Metastatic Liver Carcinoma in the Lung (tissue), 2 donors: ENCODE data around the genes HTR1D, TCEA3 and ID3.

- PRO-cap, 2 experiments = no peak in any of the 2 experiments
Observed at GRCh38 chr1:22159737-22160262, 16.9 kb upstream of the WNT4 start.

DNA sequence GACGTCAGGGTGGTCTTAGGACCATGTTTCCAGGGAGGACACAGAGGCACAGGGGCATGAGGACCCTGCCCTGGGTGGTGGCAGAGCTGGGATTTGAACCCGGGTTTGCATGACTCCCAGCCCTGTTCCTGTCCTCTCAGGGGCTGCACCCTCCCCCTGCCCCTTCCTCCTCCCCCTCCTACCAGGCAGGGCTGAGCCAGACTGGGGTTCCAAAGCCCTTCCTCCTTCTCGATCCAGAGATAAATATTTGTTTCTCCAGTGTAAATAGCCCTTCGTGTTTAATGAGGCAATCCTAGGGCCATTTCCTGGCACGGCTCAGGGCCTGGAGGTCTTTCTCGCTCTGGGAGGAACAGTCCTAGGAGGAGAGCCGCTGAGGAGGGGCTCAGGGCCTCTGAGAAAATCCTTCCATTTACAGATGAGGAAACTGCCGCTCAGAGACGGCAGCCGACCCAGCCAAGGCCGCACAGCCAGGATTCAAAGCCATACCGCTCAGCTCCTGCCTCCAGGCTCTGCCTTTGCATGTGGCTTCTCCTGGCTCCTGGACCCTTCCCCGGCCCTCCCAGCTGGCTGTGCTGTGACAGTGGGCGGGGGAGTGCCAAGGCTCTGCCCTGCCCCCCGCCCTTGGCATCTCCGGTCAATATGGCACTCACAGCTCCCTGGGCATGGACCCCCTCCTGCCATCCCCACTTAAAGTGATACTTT lies 114.5 kb upstream of the WNT4 start:
- PRO-cap, 2 experiments = no peak in any of the 2 experiments

DNA sequence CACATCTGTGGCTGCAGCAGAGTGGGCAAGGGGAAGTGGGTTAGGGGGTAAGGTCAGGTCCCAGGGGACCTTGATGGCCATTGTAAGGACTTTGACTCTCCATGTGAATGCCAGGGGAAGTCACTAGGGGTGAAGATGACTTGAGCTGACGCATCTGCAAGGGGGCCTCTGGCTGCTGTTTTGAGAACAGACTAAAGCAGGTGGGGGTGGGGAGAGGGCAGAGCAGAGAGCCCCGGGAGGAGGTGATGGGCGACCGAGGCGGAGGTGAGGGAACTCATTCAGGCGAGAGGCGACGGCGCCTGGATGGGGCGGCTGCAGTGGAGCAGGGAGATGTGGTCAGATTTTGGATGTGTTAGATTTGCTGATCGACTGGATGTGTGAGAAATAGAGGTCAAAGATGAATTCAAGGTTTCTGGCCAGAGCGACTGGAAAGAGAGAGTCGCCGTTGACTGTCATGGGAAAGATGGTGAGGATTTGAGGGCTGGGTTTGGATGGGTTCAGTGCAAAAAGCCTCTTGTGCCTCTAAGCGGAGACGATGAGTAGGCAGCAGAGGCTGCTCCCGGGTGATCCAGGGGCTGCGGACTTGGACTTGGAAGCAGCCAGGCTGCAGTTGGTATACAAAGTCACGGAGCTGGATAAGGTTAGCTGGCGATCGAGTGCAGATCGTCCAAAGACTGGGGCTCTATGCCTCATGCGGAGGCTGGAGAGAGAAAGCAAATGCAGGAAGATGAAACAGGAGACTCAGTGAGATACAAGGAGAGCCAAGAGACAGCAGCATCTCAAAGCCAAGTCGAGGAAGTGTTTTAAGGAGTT lies 107.8 kb upstream of the ZBTB40 start:
- PRO-cap, 2 experiments = no peak in any of the 2 experiments

DNA sequence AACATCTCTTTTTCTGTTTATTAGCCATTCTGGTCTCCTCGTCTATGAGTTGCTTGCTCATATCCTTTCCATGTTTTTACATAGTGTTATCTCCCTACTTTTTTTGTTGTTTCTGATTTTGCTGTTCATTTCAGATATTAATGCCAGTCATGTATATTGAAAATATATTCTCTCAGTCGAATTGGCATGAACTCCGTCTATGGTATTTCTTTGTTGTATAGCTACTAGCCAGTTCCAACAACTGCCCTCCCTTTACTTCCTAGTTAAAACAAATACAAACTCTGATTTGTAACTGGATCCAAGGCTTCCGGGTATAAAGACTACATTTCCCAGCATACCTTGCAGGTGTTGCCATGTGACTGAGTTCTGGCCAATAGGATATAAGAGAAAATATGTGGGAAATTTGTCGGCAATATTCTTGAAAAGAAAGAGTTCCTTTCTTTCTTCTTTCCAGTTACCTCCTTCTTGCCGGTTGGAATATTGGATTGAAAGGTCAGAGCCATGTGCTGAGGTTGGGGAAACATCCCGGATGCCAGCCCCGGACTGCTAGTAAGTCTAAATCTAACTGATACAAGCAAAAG lies 23.1 kb upstream of the ZBTB40 start:
- PRO-cap, 2 experiments = no peak in any of the 2 experiments

GRCh38 chr1:22654226-22654544 lies 1.1 kb downstream of the C1QB start:
- PRO-cap, 2 experiments = peak in 2 of 2 experiments; most common minus-strand start chr1:22654379 (in 1)

DNA sequence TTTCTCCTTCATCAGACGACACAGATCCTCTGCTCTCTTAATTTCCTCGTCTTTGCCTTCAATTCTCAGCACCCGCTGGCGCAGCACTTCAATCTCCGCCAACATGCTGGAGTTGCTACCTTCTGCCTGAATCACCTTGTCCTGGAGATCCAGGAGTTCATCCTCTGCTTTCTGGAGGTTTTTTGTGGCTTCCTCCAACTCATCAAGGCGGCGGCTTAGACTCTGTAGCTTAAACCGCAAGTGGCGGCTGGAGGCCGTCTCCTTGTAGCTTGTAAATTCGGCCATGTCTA lies 74.7 kb downstream of the KDM1A start:
- PRO-cap, 2 experiments = no peak in any of the 2 experiments

- PRO-cap, 2 experiments = no peak in any of the 2 experiments
Observed at GRCh38 chr1:23099640-23100657, 80.7 kb downstream of the KDM1A start.

DNA sequence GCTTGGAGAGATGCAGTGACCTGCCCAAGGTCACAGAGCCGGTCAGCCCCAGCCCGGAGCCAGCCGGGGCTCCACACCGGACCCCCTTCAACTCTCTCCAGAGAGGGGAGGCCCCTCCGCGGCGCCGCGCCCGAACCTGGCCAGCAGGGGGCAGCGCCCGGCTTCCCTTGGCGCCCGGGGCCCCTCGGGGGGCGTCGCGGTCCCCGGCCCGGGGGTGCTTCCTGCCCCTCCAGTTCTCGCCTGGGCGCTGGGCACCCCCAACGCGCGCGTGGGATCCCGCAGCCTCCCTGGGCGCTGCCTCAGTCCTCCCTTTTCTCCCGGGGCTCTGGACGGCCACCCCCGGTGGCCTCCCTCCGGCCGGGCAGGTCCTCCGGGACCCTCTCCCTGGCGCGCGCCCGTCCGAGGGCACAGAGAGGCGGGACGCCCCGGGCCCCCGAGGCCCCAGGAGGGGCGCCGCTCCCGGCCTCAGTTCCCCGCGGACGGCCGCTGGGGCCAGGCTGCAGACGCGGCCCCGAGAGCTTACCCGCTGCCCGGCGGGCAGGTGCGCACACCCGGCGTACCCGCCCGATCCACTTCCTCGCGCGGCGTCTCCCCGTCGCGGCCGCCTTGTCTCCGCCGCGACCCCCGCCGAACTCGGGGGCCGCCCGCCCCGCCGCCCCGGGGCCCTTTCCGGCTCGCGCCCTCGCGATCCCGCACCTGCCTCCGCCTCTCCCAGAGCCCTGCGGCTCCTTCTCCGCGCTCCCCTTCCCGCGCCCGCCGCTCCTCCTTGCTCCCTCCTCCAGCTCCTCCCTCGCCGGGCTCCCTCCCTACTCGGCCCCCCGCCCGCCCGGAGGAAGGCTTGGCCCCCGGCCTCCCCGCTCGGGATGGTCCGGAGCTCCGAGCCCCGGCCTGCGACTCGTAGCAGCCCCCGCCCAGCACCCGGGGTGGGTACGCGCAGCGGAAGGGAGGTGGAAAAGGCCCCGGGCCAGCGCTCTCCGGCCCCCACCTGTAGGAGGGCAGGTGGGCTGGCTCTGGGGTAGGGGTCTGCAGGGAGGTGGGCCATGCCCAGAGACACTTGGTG lies at the start of gene HTR1D:
HTR1D (minus strand) TSS at position 735 of the 1,060 bp plus-strand sequence.
- PRO-cap, 2 experiments = peak in 1 of 2 experiments; most common plus-strand start position 864 of the sequence (in 1); most common minus-strand start position 732 of the sequence (in 1)

GRCh38 chr1:23370858-23371702 lies 1.4 kb upstream of the ZNF436 start:
- PRO-cap, 2 experiments = no peak in any of the 2 experiments

DNA sequence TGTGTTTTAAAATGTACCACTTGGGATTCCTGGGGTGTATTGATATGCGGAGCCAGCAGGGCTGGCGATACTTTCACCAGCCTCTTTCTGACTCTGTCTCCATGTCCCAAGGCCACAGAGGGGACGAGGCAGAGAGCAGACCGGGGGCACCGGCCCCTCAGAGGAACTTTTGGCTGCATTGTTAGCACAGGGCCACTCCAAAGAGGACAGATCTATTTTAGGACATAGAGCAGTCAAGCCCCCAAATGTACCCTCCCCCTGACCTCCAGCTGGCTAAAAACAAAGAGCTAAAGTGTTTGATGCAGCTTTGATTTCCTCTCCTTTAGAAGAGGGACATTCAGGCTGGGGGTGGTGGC lies 25.5 kb upstream of the ZNF436 start:
- PRO-cap, 2 experiments = no peak in any of the 2 experiments

DNA sequence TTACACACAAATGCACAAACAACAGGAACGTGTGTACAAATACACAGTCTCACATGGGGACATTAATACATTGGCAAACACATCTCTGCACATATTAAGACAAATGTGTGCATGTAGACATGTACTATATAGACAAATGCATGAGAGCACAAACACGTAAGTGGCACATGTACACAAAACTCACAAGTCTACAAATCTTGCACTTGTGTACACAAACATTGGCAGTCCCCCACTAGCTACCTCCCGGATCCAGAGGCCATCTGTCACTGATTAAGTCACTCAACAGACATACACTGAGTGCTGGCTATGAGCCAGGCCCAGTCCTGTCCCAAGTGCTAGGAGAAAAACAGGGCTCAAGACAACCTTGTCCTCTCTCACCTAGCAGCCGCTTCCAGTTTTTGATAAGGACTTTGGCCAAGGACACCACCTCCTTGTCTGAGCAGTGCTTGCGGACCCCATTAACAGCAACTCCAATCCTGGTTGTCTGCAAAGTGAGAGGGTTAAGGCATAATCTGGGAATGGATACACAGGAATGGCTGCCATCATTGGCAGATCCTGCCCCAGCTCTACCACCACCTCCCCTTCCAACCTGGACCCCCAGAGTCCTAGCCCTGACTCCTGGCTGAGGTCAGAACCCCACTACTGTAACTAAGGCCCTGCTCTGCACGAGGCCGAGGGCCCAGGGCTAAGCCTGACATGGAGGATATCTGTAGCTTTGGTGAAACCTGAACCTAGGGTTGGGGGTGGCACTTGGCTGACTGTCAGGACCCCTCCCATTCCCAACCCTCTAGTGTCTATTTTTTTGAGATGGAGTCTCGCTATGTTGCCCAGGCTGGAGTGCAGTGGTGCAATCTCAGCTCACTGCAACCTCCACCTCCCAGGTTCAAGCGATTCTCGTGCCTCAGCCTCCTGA lies 6.8 kb downstream of the TCEA3 start:
- PRO-cap, 2 experiments = no peak in any of the 2 experiments

DNA sequence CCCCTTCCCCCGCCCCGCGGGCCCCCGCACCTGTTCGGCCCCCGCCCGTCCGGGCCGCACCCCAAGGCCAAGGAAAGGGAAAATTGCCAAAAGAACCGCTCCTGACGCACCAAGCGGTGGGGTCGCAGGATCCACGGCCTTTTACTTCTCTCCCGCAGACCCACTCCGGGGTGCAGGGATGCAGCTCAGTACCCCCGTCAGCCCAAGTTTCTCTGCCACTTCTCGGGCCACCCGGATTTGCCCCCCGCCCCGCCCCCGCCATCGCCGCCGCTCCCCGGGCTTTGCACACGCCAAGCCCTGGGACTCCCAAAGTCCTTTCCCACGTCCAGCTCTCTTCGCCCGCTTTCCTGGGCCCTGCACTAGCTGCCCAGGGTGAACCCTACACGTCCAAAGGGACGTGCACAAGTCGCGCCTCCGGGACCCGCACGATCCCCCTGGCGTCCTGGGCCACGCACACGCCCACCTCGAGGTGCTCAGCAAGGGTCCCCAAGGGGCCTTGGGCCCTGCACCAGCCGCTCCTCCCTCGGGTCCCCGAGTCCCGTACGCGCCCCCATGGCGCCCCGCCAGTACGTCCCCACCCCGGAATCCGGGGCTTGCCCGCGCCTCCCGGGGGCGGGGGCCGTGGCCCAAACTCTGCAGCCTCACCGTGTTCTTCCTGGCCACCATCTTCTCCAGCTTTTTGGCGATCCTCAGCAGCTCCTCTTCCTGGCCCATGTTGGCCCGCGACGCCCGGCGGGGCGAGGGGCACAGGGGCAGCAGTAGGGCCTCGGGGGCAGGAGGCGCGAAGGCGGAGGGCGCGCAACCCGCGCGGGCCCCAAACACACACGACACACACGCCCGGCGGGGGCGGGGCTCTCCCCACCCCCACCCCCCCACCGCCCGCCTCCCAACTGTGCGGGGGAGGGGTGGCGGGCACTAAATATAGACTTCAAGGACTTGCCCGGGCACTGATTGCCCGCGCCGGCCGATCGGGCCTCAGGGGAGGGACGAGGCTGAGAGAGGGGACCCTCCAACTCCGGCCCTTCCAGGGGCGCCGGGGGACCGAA lies at the start of gene TCEA3:
TCEA3 (minus strand) TSS at position 829 of the 1,046 bp plus-strand sequence.
- PRO-cap, 2 experiments = peak in 2 of 2 experiments; most common plus-strand start position 947 of the sequence (in 2); most common minus-strand start position 829 of the sequence (in 2)

GRCh38 chr1:23436825-23437693 lies 12.5 kb upstream of the TCEA3 start:
- PRO-cap, 2 experiments = no peak in any of the 2 experiments

DNA sequence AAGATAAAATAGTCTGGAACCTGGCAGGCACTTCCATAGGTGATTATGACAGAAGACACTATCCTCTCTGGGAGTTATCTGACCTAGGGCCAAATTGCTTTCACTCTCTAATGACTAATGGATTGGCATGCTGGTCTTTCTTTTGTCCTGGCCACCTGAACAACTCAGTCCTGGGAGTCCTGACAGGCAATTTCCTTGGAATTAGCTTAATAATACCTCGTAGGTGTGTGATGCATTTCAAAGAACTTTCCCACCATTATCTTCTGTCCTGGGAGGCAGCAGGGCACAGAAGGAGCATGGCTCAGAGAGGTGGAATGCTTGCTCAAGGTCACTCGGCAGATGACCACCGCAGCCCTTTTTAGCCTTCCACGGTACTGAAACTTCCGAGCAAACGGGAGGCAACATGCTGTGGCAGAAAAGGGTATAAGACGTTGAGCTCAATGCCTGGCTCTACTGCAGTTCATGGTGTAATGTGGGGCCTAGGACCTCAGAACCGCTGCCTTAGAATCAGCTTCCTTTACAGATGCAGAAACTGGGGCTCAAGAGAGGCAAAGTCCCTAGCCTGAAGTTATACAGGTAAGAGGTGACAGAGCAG lies 3.3 kb downstream of the ID3 start:
- PRO-cap, 2 experiments = no peak in any of the 2 experiments

DNA sequence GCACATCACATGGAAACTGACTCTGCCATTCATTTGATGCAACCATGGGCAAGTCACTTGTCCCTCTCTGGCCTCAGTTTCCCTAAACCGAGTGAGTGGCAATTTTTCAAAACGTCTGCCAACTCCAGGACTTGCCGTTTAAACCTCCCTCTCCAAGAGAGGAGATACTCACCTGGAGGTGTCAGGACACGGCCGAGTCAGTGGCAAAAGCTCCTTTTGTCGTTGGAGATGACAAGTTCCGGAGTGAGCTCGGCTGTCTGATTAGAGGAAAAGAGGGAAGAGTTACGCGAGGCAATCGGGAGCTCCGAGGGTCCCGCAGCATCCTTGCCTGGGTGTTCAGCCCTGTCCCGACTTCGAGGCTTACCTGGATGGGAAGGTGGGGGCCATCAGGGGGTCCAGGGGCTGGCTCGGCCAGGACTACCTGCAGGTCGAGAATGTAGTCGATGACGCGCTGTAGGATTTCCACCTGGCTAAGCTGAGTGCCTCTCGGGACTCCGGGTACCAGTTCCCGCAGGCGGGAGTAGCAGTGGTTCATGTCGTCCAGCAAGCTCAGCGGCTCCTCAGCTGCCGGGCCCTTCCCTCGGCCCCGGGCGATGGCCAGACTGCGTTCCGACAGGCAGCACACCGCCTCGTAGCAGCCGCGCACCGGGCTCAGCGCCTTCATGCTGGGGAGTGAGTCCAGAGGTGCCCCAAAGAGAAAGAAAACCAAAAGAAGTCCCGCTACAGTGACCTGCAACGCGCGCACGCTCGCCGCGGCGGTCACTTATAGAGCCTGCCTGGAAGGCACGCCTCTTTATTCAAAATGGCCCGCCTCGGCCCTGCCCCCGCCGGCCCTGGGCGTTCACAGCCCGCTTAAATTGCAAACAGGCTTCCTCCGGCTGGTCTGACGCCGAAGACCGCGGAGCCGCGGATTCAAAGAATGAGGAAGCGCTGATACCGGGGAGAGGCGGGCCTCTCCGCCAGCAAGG lies at the start of gene ID3:
ID3 (minus strand) TSS at position 739 of the 968 bp plus-strand sequence.
- PRO-cap, 2 experiments = peak in 2 of 2 experiments; most common plus-strand start position 882 of the sequence (in 2); most common minus-strand start position 674 of the sequence (in 1)

DNA sequence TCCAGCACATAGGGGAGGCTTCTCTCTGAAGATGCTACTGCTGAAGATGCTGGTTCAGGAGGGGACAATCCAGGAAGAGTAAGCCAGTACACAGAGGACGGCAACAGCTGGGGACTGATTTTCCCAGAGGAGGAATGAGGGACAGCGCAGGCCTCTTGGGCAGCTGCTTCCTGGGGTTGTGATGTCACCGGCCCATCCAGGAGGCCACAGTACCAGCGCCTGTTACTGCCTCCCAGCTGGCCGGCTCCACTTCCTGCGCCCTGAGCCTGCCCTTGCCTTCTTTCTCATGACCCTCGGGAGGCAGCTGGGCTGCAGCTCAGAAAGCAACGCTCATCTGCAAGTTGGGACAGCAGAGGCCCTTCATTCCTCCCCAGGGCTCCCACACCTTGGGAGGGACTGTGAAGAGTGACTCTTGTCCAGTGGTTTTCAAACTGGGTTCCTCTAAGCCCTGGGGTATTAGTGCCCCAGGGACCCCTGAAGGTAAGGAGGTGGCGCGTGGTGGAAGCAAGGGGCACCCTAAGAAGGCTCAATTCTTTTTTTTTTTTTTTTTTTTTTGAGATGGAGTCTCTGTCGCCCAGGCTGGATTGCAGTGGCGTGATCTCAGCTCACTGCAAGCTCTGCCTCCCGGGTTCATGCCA lies 22.0 kb upstream of the ID3 start:
- PRO-cap, 2 experiments = peak in 1 of 2 experiments; most common plus-strand start position 287 of the sequence (in 1)

DNA sequence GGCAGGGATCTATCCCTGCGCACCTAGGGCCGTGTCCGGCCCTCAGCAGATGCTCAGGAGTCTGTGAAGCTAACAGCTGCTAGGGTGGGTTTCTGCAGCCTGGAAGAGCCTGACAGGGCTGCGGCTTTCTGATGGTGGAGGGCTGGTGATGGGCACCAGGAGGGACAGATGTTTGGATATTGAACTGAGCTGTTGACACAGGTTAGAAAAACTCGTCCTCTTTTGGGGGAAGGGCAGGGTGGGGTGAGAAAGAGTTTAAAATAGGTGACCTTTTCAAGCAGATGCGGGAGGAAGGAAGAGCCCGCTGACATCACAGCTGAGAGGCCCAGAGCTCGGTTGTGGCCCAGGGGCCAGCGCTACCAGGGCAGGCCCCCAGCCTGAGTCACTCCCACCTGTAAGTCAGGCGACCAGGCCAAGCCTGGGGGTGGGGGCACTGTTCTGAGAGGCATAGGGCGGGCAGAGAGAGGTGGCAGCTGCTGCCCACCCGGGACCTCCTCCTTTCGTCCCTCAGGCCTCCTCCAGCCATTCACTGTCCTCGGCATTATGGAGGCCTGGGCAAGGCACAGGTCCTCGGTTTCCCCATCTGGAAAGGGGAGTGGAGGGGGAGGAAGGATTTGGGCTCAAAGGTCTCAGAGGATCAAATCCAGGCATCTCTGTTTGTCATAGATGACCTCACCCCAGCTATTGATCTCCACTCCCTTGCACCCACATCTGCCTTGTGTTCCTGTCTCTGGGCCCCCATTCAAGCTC lies 32.3 kb upstream of the ID3 start:
- PRO-cap, 2 experiments = no peak in any of the 2 experiments

DNA sequence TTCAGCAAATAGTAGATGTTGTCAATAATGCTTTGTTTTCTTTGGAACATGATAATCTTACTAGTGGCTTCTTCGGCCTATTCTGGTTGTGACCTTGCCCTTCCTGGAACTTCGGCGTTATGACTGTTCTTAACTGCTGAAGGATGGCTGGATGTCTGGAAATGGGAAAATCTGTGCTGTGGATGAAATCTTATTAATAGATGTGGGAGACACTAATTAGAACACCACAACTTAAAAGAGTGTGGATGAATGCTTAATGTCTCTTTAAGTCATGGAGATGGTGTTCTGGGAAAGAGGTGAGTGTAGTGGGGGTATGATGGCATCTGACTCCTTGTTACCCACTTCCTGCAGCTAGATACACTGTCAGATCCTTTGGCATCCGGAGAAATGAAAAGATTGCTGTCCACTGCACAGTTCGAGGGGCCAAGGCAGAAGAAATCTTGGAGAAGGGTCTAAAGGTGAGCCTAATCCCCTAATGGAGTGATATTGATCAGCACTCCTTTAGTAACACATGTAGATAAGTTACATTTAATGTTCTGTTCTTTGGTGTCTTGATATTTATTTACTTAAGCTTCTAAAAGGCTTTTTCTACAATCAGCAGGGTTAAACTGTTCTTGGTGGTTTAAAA lies 2.0 kb downstream of the RPL11 start:
- PRO-cap, 2 experiments = no peak in any of the 2 experiments

- PRO-cap, 2 experiments = no peak in any of the 2 experiments
Observed at GRCh38 chr1:23694163-23695039, 2.8 kb downstream of the RPL11 start.

DNA sequence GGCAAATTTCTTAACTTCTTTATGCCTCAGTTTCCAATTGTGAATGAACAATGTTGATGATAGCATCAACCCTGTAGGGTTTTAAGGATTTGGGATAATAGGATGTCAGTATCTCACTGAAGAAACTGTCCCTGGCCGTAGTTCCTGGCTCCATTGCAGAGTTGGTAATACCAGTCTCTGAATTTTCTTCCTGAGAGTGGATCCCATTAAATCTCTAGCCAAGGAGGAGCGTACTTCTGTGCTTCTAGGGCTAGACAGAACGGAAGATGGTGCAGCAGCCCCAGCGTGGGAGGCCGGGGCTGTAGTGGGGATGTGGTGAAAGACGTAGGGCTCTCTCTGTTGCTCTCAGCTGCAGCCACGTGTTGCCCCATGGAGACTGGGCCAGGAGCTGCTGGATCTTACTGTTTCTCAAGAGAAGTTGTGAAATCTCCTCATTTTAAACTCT lies 16.1 kb upstream of the ELOA start:
- PRO-cap, 2 experiments = peak in 1 of 2 experiments; most common minus-strand start position 306 of the sequence (in 1)